Metastatic Liver Carcinoma in the Adrenal Gland (tissue), 2 donors: ENCODE measurements around a stretch of chr19.

GRCh38 chr19:10602043-10602948 is 15.2 kb upstream of the AP1M2 start:
- PRO-cap, 2 experiments = peak in 2 of 2 experiments; most common plus-strand start chr19:10602457 (in 1)

DNA sequence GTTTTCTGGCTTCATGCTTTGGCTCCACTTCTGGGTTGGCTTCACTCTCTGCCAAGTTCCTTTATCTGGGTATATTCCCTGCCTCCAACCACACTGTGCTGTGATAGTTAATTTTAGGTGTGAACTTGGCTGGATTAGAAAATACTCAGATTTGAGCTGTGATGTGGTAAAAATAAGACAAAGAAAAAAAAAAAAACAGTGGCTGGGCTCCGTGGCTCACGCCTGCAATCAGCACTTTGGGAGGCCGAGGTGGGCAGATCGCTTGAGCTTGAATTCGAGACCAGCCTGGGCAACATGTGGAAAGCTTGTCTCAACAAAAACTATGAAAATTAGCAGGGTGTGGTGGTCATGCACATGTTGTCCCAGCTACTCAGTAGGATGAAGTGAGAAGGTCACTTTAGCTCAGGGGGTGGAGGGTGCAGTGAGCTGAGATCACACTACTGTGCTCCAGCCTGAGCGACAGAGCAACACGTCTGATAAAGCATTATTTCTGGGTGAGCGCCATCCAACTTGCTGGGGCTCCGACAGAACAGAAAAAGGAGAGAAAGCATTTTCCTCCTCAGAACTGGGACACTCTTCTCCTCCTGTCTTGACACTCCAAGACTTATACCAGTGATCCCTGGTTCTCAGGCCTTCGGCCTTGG is 7.4 kb upstream of the ILF3 start:
- PRO-cap, 2 experiments = no peak in any of the 2 experiments

GRCh38 chr19:10687975-10688424 is 13.2 kb upstream of the QTRT1 start:
- PRO-cap, 2 experiments = no peak in any of the 2 experiments

- PRO-cap, 2 experiments = no peak in any of the 2 experiments
Observed at GRCh38 chr19:10761544-10762219, 43.8 kb downstream of the DNM2 start.

DNA sequence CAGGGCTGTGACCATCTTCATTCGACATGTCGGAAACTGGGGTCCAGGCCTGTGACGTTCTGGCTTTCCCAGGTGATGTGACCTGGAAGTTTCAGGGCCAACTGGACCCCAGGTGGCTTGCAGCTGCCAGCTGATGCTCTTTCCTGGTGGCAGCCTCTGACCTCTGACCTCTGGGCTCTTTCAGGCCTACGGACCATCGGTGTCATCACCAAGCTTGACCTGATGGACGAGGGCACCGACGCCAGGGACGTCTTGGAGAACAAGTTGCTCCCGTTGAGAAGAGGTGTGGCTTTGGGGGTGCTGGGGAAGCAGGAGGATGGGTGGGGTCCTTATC is 59.0 kb downstream of the DNM2 start:
- PRO-cap, 2 experiments = no peak in any of the 2 experiments

DNA sequence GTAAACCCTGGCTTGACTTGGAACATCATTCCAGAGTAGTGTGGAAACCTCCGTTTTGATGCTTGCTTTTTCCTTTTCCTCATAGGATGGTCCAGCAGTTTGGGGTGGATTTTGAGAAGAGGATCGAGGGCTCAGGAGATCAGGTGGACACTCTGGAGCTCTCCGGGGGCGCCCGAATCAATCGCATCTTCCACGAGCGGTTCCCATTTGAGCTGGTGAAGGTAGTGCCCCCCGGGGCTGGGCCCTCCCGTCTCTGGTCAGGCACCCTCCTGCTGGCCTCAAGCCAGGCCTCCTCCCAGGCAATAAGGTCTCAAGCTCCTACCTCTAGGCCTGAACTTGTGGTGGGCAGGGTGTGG is 42.4 kb downstream of the TMED1 start:
- PRO-cap, 2 experiments = no peak in any of the 2 experiments

GRCh38 chr19:10812949-10813578 is 22.9 kb downstream of the TMED1 start:
- PRO-cap, 2 experiments = no peak in any of the 2 experiments

- PRO-cap, 2 experiments = no peak in any of the 2 experiments
Observed at GRCh38 chr19:10815806-10816976, 19.8 kb downstream of the TMED1 start.

GRCh38 chr19:10836416-10836866 is 429 bp upstream of the TMED1 start:
- PRO-cap, 2 experiments = peak in 1 of 2 experiments; most common plus-strand start chr19:10836551 (in 1)

DNA sequence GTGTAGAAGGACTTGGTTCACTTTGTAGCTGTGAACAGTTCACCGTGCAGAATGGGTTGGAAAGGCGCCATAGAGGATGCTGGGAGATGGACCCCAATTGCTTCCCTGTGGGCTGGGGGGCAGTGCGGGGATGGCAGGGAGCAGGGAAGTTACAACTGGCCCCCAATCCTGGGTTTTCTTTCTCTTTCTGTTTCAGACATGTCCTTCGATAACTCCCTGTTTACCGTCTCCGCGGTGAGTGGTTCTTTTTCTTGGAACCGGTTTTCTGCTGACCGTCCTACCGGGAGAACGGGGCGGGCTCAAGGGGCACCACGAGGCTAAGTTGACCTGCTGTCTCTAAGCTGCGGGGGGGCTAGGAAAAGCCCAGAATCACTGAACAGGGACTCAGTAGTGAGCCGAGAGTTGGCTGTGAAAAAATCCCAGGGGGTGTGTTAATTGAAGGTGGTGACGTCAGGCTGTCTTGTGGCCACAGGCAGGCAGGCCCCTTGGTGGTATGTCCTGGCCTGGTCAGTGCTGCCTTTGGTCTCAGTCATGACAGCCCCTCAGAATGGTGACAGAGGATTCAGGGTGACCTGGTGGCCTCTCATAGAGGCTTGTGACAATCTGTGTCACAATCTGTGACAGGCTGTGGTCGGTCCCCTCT is 8.3 kb upstream of the CARM1 start:
- PRO-cap, 2 experiments = no peak in any of the 2 experiments

DNA sequence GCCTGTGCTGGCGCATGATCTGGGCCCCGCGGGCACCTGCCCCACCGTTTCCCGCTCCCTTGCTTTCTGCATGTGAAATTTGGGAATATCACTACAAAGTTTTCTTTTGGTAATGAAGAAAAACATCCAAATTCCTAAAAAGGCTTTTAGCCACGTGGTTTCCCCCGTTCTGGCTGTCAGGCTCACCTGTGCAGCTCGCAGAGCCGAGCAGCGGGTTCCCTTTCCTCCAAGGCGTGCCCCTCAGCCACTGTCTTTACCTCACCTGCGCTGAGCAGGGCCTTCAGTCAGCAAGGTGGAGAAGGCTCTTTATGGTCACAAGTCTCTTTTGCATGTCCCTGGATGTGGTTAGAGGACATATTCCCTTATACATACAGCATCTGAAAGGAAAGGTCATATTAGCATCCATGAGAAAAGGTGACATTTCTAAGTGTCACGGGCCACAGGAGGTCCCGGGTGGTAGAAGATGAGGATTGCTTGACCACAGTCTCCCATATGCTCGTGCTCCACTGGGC is 23.8 kb downstream of the SMARCA4 start:
- PRO-cap, 2 experiments = no peak in any of the 2 experiments

DNA sequence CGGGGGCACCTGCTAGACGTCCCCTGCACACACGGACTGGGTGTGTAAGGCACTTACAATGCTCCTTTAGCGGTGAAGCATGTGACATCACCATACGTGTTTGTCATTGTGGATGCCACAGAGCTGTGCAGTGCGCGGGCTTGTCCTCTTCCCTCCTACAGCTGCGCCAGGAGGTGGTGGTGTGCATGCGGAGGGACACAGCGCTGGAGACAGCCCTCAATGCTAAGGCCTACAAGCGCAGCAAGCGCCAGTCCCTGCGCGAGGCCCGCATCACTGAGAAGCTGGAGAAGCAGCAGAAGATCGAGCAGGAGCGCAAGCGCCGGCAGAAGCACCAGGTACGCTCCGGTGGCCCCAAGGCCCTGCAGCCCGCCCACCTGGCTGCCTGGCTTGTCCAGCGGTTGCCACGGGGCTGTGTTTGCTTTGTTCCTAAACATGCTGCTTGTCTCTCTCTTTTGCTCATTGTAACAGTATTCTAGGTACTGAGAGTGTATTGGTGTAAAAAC is 30.2 kb downstream of the SMARCA4 start:
- PRO-cap, 2 experiments = no peak in any of the 2 experiments

- PRO-cap, 2 experiments = no peak in any of the 2 experiments
Observed at GRCh38 chr19:10995965-10996694, 35.3 kb downstream of the SMARCA4 start.

GRCh38 chr19:11018134-11018609 is 57.3 kb downstream of the SMARCA4 start:
- PRO-cap, 2 experiments = no peak in any of the 2 experiments

DNA sequence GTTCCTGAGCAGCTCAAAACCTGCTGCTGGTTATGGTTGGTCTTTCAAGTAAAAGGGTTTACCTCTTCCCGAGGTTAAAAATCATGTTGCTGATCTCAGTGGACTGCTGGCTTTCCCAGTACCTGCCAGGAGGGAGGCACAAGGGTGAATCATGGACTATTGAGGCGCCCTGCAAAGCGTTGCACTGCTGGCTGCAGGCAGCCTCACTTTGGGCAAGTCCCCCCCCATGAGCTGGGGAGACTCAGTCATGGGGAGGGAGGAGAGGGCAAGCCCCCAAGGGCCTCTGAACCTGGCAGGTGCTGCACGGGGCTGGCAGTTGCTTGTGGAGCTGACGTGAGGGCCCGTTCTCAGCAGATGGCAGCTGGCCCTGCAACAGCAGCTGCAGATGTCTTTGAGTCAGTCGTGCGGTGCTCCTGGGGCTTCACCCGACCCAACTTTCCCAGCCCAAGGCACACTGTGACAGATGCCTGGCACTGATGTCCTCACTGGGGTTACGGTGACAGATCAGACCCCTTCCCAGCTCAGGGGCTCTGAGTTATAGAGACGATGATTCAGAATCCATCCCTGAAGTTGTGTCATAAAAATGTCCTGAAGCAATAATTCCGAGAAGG is 53.8 kb upstream of the LDLR start:
- PRO-cap, 2 experiments = no peak in any of the 2 experiments

DNA sequence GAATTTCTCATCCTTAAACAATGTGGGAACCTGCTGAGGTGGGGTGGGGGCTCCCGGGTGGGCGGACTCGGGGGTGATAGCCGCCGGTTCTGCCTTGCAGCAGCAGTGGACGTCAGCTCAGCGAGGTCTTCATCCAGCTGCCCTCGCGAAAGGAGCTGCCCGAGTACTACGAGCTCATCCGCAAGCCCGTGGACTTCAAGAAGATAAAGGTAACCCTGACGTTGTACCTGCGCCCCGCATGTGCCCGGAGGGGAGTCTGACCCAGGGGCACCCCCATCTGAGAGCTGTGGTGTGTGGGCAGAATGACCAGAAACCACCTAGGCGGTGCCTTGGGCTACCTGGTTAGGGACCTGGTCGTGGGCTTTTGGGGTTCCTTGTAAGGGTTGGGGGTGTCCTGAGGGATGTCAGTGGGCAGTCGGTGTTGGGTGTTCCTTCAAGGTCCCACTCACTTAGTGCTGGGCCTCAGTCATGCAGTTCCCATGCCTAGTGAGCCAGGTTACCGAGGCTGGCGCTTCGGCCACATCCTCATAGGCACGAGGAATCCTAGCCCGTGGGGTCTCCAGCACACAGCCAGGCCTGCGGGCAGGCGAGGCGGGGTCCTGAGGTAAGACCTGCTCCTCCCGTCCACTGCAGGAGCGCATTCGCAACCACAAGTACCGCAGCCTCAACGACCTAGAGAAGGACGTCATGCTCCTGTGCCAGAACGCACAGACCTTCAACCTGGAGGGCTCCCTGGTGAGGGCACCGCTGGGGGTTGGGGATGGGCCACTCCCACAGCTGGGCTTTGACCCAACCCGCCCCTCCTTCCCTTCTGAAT is 30.9 kb upstream of the LDLR start:
- PRO-cap, 2 experiments = no peak in any of the 2 experiments

DNA sequence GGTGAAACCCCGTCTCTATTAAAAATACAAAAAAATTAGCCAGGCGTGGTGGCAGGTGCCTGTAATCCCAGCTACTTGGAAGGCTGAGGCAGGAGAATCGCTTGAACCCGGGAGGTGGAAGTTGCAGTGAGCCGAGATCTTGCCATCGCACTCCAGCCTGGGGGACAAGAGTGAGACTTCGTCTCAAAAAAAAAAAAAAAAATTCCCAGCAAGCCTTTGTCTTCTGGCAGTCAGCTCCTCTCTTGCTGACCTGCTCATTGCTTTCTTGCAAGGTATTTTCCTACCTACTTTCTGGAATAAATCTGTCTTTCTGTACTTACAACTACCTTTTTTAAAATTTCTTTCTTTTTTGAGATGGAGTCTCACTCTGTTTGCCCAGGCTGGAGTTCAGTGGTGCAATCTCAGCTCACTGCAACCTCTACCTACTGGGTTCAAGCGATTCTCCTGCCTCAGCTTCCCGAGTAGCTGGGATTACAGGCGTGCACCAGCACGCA is 14.9 kb downstream of the LDLR start:
- PRO-cap, 2 experiments = no peak in any of the 2 experiments

DNA sequence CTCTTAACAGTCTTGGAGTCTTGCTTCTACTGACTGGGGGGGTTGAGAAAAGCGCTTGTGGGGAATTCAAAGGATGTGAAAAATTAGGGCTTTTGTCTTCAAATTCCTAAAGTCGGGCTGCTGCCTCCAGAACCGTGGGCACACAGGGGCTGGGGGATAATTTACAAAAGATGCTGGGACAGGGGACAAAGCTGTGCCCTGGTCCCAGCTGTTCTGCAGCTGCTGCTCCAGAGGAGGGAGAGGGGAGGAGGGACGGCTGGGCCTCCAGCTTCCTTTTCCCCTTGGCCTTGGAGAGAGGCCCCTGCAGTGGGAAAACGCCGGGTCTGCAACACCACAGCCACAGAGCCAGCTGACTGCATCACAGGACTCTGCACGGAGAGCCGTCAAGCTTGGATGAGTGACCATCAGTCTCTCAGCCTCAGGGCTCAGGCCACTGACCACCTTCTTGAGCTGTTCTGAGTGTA is 6.2 kb downstream of the DOCK6 start:
- PRO-cap, 2 experiments = no peak in any of the 2 experiments

- PRO-cap, 2 experiments = peak in 2 of 2 experiments; most common minus-strand start chr19:11265870 (in 2)
Observed at GRCh38 chr19:11265593-11266131, 3.3 kb upstream of the DOCK6 start.

DNA sequence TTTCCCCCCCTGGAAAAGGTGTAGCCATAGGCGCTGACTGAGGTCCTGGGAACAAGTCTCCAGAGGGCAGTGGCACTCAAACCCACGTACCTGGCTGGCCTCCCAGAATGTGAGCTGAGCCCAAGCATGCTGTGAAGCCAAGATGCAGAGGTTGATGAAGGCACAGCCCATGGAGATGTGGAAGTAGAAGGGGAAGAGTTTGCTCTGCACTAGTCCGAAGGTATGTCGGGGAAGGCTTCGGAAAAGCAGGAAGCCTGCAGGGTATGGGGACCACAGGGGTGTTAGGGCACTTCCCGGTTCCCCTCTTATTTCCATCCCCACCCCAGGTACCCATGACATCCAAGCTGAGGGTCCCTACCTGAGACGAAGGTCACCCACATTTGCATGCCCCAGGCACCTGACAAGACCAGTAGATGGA is 897 bp downstream of the TMEM205 start:
- PRO-cap, 2 experiments = no peak in any of the 2 experiments